Paraaortic lymph node (tissue), 1 donor: ENCODE results near the genes MRPS25 and EAF1.

- PRO-cap: bidirectional peak, plus-strand start at chr3:15064595, minus-strand start at chr3:15064564
These were observed 828 bp downstream of the MRPS25 start for GRCh38 chr3:15064278-15064695.

DNA sequence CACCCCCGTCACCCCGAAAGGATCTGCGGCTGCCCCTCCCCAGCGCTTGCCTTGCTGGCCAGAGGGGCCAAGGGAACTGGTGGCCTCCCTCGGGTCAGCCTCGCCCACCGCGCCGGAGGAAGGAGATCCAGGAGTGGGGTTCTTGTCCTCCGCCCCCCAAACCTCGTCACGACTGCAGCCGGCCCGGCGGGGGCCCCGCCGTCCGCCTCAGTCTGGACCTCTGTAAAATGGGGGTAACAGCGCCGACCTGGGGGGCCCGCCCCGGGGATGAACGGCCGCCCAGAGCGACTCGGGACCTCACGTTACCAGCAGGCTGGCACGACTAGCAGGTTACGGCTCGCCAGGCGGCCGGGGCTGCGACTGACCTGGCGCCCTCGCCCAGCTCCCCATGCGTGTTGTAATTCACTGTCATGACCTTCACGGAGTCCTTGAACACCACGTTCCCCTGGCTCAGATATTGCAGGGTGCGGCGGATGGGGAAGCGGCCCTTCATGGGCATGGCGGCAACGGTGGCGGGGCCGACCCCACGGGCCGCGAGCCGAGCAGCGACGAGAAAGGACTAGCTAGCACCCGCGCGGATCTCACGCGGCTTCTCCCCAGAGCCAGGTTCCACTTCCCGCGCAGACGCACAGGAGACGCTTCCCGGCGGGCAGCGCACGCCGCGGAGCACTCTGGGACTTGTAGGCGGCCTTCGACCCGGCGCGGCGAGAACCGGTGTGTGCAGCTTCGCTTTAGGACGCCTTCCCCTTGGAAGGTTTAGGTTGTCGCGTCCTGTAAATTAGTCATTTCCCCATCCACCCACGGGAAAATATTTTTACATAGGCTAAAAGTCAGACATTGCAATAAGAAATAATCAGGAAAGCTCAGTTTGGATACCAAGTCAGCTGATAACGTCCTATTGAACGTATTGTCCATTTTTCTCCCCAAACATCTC, at the start of gene MRPS25:
MRPS25 (minus strand) TSS at position 620 of the 934 bp plus-strand sequence.
- PRO-cap: bidirectional peak, plus-strand start at position 621 of the sequence, minus-strand start at position 615 of the sequence

DNA sequence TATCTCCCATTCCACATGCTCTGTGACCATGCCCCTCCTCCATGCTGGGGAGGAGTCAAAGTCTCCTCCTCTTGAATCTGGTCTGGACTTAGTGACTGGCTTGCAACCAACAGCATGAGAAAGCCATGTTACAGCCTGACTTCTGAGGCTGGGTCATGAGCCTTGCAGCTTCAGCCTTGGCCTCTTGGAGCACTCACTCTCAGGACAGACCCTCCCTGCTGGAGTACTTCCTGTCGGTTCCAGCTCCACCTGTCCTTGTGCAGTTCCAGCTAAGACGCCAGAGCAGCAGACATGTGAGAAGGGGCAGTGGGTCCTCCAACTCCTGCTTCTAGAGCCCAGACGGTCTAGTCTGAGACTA, 49.7 kb upstream of the RBSN start:
- PRO-cap: no peak

DNA sequence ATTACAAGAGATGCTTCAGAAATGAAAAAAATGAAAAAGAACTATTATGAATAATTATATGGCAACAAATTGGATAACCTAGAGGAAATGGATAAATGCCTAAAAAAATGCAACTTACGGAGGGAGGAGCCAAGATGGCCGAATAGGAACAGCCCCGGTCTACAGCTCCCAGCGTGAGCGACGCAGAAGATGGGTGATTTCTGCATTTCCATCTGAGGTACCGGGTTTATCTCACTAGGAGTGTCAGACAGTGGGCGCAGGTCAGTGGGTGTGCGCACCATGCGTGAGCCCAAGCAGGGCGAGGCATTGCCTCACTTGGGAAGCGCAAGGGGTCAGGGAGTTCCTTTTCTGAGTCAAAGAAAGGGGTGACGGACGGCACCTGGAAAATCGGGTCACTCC, 19.5 kb upstream of the CAPN7 start:
- PRO-cap: no peak

DNA sequence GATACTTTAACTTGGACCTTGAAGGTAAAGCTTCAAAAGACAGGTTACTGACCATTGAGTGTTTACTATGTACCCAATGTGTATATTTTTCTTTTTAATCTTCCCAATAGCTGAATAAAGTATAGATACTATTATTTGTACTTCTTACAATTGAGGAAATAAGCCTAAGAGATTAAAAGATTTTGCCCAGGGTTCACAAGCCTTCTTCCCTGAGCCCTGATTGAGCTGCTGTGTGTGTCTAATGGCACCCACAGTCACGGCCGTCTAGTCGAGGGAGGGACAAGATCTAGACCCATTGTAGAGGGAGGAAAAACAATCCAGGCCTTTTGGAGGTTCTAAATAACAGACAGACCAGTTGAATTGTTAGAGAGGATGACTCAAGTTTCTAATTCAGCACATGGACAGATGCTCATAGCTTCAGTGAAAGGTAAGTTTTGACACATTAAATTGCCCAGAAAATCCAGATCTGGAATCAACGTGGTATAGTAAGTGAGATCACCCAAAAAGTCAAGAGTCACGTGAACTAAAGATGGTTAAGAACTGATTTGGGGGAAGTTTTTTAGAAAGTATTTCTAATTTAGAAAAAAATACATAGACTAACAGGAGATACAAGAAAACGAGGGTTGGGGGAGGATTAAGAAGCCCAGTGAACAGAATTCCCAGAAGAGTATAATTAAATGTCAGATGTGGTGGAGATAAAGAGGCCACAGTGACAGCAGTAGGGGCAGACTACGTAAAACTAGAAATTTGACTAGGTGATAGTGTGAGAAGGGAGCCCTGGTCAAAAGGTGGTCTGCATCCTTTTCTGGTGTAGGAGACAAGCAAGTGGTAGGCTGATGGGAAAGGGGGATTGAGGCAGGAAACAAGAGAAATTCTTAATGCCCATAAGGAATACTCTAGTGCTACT, 47.0 kb downstream of the CAPN7 start:
- PRO-cap: no peak

- PRO-cap: no peak
These were observed 49.4 kb downstream of the CAPN7 start for GRCh38 chr3:15255099-15256111.

DNA sequence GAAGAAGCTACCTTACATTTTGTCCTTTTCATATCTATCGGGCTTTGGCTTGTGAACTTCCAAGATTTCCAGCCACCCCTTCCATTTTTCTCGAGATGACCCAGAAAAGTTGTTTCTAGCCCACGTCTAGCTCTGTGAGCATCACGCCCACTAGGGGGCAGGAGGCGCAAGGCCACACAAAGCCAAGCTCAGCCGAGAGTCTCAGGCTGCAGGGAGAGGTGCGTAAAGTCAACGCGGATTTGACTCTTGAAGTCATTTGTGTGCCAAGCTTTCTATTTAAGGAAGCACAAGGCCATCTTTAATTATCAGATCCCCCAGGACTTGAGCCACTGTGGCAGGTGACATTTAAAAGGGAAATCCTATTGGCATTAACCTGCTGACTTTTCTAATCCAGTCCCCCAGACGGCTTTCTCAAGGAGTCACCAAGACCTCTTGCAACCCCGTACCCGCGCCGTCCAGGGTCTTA, 62.0 kb downstream of the CAPN7 start:
- PRO-cap: no peak

GRCh38 chr3:15360625-15361265, 28.4 kb upstream of the SH3BP5 start:
- PRO-cap: no peak

DNA sequence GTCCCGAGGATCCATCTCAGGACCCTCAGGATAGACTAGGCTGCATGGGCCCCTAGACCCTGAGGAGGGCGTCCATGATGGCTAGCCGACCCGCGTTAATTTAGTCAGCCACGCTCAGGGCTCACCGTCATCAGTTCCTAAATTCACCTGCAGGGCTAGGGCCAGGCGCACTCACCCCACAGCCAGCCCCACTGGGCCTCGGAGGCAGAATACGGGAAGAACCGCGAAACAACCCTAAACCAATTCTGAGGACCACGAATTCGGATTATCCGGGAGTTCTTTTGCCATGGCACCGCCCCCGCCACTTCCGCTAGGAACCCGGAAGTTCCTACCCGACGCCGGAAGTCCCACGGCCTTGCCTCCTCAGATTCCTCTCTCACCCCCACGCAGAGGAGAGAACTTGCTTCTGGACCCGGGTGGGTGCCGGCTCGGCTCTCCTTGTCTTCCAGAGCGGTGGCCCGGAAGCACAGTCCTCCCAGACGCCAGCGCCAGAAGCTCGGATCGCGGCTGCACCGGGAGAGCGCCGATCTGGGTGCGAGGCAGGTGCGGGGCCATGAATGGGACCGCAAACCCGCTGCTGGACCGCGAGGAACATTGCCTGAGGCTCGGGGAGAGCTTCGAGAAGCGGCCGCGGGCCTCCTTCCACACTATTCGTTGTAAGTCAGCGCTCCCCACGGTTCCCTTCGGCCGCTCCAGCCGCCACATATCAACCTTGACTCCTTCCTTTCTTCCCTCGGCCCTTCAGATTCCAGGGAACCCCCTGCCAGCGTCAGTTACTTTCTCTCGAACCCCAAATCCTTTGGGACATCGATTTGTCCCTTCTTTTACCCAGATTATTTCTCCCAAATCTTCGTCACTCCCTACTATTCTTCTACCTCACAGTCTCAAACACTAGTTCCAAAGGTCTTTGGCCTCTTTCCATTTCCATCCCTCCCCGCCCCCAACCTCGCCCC, at the start of gene EAF1:
EAF1 (plus strand) TSS at position 372 of the 953 bp plus-strand sequence.
- PRO-cap: bidirectional peak, plus-strand start at position 398 of the sequence, minus-strand start at position 300 of the sequence

DNA sequence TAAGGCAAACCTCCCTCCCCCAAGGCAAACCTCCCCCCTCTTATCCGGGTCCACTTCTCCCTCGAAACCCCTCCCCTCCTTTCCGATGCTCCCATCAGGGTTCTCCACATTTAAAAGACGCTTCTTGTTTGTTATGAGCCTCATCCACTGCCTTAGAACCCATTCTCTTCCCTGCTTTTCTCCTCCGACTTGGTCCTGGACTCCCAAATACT, 688 bp downstream of the EAF1 start:
- PRO-cap: no peak

DNA sequence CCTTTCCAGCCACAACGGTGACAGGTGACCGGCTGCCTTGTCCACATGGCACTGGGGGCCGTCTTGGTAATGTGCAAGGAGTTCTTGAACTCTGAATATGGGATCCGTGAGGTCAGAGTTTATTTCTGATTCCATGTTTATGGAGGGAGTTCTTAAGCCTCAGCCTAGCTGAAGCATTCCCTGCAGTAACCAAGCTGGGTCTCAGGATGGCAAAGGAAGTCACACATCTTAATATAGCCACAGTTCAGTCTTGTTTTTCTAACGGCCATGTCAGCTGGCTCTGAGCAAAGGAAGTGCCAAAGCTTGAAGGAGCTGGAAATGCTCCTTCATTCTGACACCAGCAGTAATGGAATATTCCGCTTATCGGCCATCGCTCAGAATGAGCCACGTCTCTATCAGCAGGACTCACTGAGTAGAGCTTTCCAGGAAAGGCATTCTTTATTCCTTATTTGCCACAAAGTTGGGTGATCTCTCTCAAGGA, 40.5 kb downstream of the EAF1 start:
- PRO-cap: unidirectional peak, minus-strand start at position 203 of the sequence

DNA sequence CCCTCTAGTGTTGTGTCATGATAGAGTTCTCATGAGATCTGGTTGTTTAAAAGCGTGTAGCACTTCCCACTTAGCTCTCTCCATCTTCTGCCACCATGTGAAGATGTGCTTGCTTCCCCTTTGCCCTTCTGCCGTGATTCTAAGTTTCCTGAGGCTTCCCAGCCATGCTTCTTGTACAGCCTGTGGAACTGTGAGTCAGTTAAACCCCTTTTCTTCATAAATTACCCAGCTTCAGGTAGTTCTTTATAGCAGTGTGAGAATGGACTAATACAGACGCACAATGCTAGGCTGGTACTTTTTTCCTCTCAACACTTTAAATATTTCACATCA, 22.1 kb downstream of the BTD start:
- PRO-cap: no peak

DNA sequence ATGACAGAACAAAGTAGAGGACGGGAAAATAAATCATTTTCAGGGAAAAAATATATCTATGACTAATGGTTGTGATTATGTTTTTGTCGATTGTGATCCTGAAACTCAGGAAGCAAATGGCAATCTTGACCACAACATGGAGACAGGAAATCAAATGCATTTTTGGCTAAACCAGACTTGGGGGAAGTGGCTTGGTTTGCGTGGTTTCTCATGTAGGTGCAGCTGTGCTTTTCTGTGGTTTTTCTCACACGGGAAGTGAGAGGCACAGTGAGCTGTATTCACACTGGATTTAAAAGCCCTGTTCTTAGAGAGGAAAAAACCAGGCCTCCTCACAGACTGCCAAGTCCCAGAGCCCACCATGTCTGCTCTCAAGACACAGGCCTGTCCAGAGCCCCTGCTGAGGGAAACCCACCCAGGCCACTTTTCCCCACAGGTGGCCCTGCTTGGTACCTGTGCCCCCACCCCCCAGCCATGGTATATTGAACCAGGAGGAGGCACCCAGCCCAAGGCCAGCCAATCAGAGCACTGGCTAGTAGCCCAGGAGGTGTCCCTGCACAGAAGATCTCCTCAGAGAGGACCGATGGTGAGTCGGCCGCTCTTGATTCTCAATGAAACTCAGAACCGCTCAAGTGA, 46.2 kb downstream of the BTD start:
- PRO-cap: no peak

DNA sequence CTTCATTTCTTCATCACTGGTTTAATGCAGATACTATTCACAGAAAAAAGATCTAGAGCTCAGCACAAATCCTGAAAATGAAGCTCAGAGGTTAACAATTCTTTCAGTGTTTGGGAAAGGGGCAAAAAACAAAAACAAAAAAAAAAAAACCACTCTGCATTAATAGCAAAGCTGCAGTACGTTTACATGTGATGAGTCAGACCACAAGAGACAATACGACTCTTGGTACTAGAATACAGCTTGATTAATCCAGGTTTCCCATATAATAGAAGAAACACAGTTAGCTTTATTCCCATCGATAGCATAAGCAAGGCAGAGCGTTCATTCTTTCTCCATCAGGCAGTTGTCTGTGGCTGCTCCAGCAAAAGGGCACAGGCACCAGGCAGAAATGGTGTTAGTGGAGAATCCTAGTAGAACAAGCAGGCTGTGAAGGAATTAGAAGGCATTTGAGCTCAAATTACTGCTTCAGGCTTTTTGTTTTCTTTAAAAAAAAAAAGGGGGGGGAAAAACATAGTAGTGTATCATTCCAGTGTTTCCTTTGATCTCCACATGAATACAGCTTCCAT, 622 bp downstream of the ANKRD28 start:
- PRO-cap: no peak

DNA sequence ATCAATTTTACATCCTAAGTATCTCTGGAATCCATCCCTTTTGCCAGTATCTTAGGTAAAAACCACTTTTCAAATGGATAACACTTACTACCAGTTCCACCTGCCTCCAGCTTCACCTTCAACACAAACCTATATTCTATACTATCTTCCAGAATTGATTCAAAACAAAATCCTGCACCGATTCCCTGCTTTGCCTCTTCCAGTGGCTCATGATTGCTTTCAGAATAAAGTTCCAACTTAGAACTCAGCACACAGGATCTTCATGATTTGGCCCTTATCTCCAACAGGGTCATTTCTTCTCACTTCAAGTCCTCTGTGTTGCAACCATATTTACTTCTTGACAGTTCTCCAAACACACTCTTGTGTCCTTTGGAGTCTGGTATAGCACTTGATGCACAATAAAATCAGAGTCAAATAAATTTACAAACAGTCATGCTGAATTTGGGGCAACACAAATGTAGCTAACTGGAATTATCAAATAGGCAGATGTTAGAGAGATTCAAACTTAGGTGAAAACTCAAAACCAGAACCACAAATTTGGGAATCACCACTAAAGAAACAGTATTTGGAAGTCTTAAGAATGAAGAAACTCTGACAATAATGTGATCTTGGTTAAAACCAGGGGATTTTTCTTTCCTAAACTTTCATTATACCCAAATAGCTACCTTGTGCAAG, 50.0 kb upstream of the ANKRD28 start:
- PRO-cap: no peak

GRCh38 chr3:15982853-15983266, 185.1 kb upstream of the ANKRD28 start:
- PRO-cap: no peak

DNA sequence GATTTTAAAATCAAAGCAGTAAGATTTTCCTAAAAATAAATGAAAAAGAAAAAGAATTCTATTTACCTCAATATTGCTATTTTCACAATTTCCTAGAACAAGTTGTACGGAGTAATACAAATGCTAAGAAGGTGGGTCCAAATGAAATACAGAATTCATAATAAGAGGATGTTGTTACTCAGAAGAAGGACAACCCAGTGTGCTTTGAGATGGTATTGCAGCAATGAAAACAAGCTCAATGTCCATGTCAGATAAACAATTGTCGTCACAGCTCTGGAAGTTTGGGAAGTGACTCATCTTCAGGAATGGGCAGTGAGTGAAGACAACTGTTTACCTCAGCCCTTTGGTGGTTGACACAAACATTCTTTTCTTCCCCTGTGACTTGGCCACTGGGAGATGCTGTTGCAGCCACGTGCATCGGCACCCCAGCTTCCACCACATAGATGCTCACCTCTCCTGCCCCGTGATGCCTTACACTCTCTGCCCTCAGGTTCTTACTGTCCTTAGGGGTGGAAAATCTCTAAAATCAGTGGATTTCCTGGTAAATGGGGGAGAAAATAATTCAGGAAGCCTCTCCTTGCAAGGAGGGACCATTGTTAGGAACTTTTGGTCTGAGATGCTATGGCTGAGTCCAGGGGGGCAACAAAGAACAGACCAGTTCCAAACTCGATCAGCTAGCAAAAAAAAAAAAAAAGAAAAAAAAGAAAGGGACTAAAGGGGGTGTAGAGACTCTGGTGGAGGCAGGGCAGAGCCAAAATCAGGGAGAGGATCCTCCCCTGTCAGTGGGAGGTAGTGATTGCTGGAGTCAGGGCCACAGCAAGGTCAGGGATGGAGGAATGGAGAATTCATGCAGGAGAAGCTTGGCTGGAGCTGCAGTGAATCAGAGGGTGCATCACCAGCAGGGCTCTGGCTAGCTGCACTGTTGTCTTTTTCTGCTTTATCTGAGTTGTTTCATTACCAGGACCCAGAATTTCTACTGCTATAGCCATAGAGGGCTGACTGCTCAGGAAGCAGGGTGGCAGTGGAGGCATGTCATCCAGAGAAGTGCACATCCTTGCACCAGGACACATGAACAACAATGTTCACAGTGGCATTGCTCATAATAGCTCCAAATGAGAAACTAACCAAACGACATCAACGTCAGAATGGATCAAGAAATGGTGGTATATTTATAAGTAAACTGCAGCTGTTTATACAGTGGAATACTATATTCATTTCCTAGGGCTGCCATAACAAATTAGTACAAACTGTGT, 113.8 kb upstream of the GALNT15 start:
- PRO-cap: unidirectional peak, plus-strand start at position 380 of the sequence

DNA sequence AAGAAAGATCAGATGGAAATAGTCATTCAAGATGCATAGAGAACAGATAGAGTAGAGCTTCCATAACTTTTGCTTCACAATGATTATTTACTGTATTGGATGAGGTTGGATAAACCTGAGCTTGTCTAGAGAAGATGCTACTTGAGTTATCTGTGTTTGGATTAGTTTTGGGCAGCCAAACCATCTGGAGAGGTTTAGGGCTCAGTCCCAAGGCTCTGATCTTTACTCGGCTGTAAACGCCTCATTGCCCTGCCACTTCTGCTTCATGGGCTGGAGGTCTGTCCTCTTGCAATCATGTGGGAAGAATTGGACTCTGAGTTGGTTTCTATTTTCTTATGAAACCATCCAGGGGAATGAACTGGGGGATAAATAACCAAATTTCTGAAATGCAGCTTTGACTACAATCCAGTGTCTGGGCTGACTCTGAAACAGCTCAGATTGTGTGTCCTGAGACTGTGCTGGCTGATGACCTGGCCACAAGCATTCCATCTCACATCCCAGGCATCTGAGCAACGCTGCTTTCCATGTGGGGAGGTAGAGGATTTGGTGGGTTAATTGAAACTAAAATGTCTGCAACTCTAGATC, 71.1 kb upstream of the GALNT15 start:
- PRO-cap: no peak

DNA sequence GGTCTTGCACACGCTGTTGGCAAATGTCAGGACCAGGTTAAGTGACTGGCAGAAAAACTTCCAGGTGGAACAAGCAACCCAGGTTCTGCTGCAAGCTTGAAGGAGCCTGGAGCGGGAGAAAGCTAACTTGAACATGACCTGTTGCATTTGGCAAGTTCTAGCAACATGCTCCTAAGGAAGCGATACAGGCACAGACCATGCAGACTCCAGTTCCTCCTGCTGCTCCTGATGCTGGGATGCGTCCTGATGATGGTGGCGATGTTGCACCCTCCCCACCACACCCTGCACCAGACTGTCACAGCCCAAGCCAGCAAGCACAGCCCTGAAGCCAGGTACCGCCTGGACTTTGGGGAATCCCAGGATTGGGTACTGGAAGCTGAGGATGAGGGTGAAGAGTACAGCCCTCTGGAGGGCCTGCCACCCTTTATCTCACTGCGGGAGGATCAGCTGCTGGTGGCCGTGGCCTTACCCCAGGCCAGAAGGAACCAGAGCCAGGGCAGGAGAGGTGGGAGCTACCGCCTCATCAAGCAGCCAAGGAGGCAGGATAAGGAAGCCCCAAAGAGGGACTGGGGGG, 594 bp downstream of the GALNT15 start:
- PRO-cap: no peak

- PRO-cap: no peak
These were observed 35.9 kb downstream of the OXNAD1 start for GRCh38 chr3:16300861-16301432.